Neural crest cell (in vitro differentiated cells): Measurements from ENCODE around the gene SLC4A3.

- PRO-cap = no peak
Observed at GRCh38 chr2:219386806-219387202, 908 bp downstream of the DNPEP start.

- PRO-cap = no peak
Observed at GRCh38 chr2:219425911-219427022, 8.1 kb downstream of the DES start.

- PRO-cap = no peak
Observed at GRCh38 chr2:219435012-219435627, 477 bp downstream of the SPEG start.

DNA sequence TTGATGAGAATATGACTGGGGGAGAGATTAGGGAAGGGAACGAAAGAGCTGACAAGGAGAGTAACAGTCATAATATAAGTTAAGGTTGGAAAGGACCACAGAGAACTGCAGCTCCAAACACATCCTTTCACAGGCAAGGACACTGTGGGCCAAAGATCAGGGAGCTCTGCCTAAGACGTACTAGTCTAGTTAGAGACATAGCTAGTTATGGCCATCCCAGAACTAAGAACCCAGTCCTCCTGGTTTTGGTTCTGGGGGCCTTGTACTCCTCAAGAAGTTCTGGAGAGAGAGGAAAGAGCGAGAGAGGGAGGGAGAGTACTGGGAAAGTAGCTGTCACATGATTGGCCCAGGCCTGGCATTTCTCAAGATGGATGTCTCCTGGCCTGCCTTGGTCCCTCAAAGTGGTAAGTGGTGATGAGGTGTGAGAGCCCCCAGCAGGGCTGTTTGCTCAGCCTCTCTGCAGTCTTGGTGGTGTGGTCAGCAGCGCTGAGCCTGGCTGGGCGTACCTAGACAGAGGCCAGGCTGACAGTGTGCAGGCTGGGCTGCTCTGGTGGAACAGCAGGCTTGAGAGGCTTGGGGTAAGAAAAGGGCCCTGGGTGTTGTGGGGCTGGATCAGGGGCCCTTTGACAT is 2.4 kb downstream of the SPEG start:
- PRO-cap = no peak

GRCh38 chr2:219439486-219440089 is 4.9 kb downstream of the SPEG start:
- PRO-cap = no peak

DNA sequence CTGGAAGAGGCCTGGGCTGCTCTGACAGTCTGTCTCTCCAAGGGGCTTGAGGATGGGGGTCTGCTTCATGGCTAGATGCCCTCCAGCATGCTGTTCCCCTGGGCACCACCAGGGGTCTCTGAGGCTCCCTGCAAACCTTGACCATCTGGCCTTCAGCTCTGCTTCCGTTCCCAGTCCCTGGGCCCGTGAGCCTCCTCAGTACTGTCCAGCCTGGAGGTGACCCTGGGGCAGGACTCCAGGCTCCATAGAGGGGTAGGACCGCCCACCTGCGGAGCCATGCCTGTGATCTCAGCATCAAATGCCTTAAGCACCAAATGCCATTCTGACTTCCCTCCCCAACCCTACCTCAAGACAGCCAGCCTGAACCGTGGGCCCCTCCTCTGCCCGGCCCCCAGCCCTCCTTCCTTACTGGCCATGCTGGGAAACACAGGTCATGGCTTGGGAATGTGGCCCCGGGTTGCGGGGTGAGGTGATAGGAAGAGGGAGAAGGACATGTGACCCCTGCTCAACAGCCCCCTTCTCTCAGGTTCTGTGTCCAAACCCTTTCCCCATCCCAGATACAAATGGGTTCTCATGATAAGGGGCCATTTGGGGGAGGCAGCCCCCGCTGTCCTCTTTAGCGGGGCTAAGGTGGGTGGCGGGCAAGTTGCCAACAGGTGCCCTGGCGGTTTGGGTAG is 25.0 kb downstream of the SPEG start:
- PRO-cap = no peak

DNA sequence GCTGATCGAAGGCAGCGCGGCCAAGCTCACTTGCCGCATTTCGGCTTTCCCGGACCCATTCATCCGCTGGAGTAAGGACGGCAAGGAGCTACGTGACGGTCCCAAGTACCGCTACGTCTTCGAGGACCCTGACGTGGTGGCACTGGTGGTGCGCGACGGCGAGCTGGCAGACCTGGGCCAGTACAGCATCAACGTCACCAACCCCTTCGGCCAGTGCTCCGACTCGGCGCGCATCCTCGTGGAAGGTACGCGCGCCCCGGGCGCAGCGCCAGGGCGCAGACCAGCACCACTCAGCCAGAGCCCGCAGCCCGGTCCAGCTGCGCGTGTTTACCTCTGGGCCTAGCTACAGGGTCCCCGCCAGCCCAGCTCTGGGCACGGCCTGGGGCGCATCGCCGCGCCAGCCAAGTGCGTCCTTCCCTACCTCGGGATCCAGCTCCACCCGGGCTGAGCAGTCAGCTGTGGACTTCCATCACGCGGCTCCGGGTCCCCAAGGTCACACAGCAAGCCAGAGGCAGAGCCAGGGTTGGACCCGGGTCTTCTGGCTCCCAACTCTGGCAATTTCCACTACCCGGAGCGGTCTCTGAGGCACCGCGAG is 1.0 kb downstream of the SPEGNB start:
- PRO-cap = no peak

DNA sequence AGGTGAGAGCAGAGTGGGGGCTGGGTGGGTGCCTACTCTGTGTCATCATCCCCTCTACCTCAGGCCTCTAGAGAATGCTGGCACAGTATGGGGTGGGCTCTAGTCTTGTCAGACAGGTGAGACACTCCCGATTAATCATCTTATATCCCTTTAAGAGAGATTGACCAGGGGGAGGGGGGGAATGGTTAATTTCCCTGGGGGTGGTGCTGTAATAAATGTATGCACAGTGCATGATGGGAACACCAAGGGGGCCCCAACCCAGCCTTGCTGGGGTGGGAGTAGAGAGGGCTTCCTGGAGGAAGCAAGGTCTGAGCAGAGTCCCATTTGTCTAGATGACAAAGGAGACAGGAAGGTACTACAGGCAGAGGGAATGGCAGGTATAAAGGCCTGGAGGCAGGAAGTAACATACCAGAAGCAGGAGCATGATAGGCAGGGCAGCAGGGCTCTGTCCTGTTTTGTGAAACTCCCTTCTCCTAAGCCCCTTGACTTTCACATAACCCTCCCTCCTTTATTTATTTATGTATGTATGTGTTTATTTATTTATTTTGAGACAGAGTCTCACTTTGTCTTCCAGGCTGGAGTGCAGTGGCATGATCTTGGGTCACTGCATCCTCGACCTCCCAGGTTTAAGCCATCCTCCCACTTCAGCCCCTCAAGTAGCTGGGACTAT is 3.9 kb downstream of the GMPPA start:
- PRO-cap = no peak

DNA sequence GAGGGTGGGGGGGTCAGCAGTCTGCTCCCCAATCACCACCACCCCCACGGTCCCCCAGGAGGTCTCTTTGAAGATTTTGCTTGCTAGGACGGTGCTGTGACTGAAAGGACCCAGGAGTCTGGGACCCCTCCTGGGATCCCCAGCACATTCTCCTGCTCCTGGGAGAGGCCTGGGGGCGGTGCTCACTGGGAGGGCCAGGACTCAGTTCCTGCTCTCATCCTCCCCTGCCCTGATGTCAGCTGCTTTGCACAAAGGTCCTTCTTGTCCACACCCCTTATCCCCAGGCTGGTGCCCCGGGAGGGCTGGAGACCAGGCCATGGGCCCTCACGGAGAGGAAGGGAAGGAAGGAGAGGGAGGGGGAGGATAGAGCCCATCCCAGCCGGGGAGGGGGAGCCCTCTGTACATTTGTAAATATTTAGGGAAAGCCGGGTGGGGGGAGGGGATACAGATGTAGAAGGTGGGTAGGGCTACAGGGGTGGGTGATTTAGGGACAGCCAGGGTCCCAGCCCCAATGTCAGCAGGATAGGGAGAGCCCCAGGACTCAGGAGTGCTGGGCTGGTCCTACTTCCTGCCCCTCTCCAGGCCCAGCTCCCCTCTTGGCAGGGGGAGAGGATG is 5.5 kb downstream of the CHPF start:
- PRO-cap = no peak

- PRO-cap = no peak
Observed at GRCh38 chr2:219566703-219567214, 4.6 kb downstream of the OBSL1 start.

DNA sequence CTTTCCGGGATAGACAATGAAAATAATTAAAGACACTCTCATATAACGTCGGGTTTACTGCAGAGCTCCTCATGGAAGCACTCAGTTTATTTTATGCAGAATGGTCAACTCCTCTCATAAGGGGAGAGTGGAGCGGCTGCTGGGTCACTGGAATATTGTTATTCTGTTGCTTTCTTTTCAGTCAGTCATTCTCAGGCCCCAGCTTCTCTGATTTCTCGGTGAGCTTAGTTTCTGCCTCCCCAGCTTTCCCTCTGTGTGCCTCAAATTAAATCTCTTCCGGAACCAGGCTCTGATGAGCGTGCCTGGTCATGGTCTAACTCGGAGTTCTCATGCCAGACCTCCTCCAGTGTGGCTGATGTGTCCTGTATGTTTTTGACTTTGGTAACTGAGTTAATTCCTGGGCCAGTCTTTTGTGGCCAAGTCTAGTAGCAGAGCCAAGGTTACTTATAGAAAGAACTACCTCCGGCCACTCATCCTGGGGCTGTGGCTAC is 5.0 kb upstream of the STK11IP start:
- PRO-cap = no peak

GRCh38 chr2:219627368-219628379 is at the start of gene SLC4A3:
TSS of gene SLC4A3 (plus strand) at chr2:219627630.
- PRO-cap = bidirectional peak, plus-strand start at chr2:219627663, minus-strand start at chr2:219627531

GRCh38 chr2:220009799-220010318 is 382.4 kb downstream of the SLC4A3 start:
- PRO-cap = no peak

DNA sequence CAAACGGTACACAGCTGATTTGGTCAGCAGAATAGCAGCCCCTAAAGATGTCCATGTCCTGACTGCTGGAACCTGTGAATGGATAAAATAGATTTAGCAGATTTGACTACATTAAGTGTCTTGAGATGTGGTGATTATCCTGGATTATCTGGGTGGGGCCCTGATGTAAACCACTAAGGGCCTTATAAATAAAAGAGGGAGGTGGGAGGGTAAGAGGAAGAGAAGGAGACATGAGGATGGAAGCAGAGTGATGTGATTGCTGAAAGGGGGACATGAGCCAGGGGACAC is 637.8 kb downstream of the SLC4A3 start:
- PRO-cap = no peak

DNA sequence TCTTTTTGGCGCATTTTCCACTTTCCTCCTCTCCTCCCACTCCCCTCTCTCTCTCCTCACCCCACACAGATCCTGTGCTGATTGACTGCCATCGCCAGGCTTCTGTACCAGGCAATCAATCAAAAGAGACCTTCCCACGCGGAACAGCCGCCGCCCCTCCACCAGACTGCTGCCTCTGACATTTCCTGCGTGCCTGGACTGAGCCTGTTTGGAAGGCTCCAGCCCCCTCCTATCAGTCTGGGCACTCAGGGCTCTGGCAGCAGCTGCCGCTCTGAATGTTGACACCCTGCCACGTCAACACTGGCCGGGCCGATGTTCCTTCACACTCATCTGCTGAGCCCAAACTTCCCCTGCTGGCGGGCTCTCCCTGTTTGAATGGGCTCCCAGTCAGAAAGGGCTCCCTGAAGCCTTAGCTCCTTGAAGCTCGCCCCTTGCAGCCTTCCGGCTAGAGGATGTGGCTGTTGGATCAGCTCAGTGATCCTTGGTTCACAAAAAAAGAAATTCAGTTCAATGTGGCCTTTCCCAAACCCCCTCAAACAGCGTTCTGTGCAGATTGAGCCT is 467.6 kb downstream of the EPHA4 start:
- PRO-cap = no peak

DNA sequence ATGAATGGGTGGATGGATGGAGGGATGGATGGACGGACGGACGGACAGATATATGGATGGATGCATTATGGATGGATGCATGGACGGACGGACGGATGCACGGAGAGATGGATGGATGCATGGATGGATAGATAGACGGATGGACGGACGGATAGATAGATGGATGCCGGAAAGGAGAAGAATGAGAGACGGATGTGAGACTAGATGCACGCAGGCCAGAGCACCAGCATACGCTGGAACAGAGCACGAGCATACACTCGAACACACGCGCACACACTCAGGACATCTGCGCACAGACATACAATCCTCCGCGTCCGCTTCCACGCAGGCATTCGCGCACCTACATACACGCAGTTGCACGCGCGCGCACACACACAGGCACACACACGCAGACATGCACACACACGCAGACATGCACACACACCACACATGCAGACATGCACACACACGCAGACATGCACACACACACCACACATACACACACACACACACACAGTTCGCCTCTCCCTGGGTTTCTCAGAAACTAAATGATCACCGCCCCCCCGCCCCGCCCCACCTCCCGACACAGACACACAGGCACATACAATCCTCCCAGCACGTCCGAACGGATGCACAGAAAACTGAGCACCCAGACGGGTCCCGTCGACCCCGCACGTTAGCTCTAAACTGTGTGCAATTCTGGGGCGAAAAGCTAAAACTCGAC is 1.2 kb downstream of the EPHA4 start:
- PRO-cap = no peak

DNA sequence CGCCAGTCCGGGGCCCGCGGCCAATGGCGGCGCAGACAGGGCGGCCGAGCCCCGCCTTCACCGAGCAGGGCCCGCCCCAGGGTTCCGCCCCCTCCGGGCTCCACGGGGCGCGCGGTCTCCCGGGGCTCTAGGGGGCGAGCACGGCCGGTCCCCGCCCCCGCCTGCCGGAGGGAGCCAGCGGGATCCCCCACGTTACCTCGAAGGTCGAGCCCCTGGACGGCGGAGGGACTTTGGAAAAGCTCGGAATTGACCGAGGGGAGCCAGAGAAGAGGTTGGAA is 204 bp upstream of the EPHA4 start:
- PRO-cap = bidirectional peak, plus-strand start at position 195 of the sequence, minus-strand start outside the sequence

DNA sequence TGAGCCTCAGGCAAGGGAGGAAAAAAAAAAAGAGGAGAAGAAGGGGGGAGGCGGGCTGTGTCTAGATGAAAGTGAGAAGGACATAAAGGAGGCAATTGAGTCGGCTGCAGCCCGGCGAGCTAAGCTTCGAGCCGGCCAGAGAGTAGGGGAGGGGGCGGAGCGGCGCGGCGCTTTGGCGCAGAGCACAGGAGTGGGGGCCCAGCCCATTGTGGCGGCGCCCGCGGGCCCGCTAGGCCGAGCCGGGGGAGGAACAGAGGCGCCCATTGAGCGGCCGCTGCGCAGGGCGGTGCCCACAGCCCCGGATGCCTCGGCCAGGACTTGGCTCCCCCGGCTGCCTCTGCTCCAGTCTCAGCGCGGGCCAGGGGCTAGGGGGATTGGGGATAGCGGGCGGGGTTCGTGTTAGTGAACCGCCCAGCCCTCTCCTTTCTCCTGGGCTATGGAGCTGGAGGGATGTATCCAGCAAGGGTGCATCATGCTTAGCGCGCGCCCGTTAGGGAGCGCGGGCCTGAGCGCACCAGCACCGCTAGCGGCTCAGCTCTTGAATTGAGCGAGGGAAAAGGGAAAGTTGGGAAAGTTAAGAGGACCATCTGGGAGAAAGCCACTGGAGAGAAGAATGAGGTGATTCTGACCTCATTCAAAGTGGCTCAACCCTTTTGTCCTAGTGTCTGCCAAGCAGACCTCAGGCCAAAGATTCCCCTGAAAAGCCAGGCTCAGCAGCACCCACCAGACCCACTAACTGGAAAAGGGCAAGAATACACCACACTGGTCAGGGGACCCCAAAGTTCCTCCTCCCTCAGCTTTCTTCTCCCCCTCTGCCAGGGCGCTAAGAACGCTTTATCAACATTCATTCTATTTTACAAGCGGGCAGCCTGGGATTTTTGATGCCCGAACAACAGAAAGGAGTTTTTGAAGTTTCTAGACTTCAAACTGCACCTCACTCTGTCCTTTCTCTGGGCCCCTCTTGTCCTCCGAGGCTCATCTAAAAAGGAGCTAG is 7.6 kb downstream of the PAX3 start:
- PRO-cap = bidirectional peak, plus-strand start at position 206 of the sequence, minus-strand start outside the sequence; bidirectional peak, plus-strand start at position 345 of the sequence, minus-strand start at position 339 of the sequence; bidirectional peak, plus-strand start at position 687 of the sequence, minus-strand start at position 626 of the sequence

DNA sequence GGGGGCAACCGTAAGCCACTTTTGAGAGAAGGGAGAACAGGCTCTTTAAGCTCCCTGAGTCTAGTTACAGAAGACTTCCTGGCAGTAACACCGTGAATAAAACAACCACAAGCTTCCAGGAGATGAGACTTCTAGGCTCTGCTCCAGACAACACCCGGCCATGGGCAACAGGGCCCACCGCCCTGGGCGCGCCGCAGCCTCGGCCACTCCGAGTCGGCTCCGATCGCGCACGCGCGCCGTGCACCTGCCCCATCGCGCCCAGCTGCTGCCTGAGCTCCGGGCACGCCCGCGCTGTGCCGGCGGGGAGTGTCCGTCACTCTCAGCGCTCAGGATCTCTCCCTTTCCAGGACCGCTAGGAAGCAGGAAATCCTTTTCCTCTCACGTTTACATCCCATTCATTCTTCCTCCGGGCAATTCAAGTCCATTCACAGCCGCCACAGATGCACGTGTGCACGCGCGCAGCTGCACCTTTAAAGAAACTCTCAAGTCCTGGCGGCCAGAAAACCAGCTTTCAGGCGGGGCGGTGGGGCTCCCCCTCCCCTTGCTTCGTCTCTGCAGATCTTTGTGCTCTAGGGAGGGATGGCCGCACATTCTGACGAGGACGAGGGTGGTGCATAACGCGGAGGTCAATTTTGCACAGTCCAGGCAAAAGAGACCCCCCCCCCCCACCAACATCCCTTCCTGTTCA is 1.7 kb downstream of the ENSG00000288658 start:
- PRO-cap = bidirectional peak, plus-strand start at position 588 of the sequence, minus-strand start at position 361 of the sequence

- PRO-cap = bidirectional peak, plus-strand start at chr2:222549295, minus-strand start at chr2:222549086
Observed at GRCh38 chr2:222548946-222549388, 106.9 kb downstream of the FARSB start.